ENCODE data around the gene OAS1.

- RRBS, result no CpG with 5 or more reads among the region's 4 CpGs
These were observed 1.1 kb upstream of the ATXN2 start for GRCh38 chr12:111600194-111600558.

GRCh38 chr12:111844178-111845032 is 2.4 kb downstream of the MAPKAPK5 start:
- RRBS, result no CpG with 5 or more reads among the region's 12 CpGs

GRCh38 chr12:112275918-112276275 is 106.3 kb downstream of the HECTD4 start:
- RRBS, result no CpG with 5 or more reads among the region's 3 CpGs

- RRBS, result no CpG with 5 or more reads among the region's 15 CpGs
These were observed 67.5 kb downstream of the PTPN11 start for GRCh38 chr12:112486208-112486778.

- RRBS, result 50% methylated on average over 2 of the region's 3 CpGs
These were observed 181.1 kb downstream of the PTPN11 start for GRCh38 chr12:112599887-112600278.

DNA sequence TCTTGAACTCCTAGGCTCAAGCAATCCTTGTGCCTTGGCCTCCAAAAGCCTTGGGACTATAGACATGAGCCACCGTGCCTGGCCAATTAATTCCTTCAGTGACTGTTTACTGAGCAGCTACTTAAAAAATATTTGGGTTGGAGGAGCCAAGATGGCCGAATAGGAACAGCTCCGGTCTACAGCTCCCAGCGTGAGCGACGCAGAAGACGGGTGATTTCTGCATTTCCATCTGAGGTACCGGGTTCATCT is 170.6 kb upstream of the RPH3A start:
- RRBS, result no CpG with 5 or more reads among the region's 8 CpGs

DNA sequence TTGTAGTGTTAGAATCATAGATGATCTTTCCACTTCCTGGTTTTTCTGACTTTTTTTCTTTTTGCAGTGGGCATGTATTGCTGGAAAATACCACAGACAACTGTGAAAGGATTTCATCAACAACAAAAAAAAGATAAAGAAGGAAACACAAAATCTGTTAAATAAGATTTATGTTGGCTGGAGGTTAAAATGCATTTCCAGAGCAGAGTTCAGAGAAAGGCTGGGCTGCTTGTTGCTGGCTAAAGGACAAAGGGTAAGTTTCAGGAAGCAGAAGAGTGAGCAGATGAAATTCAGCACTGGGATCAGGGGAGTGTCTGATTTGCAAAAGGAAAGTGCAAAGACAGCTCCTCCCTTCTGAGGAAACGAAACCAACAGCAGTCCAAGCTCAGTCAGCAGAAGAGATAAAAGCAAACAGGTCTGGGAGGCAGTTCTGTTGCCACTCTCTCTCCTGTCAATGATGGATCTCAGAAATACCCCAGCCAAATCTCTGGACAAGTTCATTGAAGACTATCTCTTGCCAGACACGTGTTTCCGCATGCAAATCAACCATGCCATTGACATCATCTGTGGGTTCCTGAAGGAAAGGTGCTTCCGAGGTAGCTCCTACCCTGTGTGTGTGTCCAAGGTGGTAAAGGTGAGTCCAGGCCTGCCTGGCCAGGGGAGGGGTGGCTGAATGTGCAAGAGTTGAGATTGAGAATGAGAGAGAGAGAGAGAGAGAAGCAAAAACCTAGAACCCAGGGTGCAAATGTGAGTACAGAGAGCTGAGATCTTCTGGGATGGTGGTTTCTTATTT is at the start of gene OAS1:
Gene OAS1 (plus strand): TSS at position 377 of the 793 bp plus-strand sequence.
- RRBS, result no CpG with 5 or more reads among the region's 4 CpGs

DNA sequence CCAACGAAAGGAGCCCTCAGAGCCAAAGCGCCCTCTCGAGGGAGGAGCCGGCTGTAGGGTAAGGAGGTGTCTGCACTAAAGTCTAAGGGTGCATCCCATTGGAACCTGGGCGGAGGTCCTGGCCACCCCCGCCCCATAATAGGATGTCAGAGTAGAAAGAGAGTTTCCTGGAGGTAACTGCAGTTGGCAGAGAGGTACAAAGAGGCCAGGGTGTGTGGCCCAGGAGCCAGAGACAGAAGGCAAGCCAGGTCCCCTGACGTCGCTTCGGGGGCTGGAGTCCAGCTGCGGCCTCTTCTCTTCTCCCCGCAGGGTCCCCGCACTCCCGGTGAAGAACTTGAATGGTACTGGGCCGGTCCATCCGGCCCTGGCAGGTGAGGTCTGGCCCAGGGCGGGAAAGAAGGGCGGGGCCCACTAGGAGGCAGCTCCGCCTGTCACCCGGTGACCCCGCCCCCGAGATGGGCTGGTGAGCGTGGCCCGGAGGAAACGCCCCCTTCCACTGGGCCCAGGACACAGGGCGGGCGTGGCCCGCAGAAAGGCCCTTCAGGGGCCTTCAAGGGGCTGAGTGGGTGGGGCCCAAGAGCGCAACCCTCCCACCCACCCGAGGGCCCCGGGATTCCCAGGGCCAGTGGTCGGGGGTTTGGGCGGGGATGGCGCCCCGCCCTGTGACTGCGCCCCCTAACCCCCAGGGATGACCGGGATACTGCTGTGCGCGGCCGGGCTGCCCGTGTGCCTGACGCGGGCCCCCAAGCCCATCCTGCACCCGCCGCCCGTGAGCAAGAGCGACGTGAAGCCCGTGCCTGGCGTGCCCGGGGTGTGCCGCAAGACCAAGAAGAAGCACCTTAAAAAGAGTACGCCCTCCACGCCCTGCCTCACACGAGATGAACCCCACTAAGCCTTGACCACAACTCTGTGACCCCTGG is 36.6 kb downstream of the DTX1 start:
- RRBS, result 27% methylated on average over 23 of the region's 54 CpGs

DNA sequence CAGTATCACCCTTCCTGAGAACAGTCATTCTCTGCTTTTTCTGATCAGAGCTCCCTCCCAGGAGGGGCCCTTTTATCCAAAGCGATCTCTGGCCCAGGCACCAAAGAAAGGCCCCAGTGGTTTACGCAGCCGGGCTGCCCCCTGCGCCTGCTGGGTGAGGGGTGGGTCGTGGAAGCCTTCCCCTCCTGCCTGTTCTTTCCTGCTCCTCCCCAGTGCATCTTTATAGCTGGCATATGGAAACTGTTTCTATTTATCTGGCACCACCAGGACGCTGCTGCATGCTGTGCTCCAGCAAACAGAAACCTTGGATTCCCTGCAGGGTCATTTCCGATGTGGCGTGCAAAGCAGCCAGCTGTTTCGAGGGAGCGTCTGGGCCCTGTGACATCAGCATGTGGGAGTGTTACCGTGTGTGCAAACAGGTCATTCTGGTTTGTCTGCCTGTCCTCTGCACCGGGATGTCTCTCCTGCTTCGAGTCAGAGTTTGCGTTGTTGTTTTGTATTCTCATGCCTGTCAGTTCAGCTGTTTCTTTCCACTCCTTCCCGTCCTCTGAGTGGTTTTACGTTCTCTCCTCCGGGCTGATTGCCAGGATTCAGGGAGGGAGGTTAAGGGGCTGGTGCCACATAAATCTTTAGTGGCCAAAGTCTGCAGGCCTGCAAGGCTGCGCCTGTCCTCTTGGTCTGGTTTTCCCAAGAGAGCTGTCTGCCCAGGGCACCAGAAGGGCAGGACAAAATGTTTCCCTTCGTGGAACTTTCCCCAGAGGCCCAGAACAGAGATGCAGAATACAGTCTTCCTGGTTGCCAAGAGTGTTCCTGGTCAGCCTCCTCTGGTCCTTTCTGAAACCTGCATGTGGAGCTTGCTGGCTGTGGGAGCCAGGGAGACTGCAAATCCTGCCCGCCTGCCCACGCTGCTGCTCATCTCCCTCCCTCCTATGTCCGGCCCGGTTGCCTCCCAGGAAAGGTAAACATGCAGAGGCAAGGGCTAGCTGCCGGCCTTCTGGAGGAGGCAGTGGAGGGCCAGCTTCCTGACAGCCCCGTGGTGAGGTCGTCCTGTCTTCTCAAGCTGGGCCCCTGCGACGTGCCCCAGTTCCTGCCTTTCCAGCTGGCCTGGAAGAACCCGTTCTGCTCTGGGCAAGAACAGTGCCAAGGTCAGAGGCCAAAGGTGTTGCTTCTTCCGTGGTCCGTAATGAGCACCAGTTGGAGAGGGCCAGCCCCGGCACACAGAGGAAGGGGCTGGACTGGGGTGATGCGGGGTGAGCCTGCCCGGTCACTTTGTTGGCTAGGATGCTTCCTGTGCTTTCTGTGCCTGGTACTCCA is 24.8 kb downstream of the TPCN1 start:
- RRBS, result 59% methylated on average over 4 of the region's 34 CpGs

- RRBS, result no CpG with 5 or more reads among the region's 5 CpGs
These were observed 1.7 kb upstream of the PLBD2 start for GRCh38 chr12:113356682-113357109.

GRCh38 chr12:113389968-113390681 is 13.6 kb downstream of the SDS start:
- RRBS, result no CpG with 5 or more reads among the region's 4 CpGs

GRCh38 chr12:113397104-113397529 is 6.6 kb downstream of the SDS start:
- RRBS, result no CpG with 5 or more reads among the region's 13 CpGs

DNA sequence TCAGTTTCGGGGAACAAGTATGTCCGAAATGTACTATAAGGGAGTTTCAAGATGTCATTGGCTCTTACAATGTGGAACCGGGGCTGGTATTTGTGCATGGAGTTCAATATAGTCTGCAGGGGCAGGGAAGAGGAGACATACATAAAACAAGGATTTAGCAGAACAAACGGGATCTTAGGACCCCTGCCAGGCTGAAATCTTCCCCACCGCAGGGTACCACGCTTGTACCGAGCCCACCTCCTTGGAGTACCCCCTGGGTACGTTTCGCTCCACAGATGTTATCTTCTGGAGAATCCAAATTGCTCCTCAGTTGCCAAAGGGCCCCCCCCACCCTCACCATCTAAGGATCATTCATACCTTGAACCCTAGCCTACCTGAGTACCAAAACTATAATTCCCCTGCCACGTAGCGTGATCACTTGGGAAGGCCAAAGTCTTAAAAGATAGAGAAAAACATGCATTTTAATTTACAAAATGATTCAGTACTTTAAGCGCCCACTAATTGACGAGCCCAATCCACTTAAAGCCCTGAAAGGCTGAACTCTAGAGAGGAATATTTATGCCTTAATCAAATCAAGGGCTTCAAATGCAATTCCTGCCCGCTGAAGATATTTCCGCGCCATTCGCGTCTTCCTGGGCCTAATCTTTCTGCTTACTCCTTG is 4.3 kb downstream of the TBX3 start:
- RRBS, result no CpG with 5 or more reads among the region's 18 CpGs

DNA sequence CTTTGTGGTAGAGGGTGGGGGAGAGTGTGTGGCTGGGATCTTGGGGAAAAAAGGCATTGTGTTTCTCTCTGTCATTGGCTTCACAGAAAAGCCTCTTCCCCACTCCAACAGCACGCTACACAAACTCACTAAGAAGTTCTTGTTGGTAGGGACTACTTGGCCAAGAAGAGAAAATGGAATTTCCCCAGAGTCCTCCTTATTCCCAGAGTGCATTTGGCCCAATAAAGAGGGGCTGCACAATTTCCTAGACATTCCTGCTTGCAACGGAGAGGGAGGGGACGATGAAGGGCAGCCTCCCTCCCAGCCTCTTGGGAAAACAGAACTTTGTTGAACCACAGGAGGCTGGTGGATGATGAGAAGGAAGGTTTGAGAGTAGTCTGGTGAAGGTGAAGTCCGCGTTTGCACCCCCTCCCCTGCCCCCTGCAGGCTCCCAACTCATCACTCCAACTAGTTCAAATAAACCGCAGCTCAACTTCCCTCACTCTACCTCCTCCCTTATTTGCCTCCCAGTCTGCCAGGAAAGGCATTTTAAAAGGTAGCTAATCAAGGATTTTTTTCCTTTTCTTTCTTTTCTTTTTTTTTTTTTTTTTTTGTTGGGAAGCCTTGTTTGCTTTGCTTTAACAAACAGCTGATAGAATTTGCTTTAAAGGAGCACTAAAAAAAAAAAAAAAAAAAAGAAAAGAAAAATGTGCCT is 19.1 kb upstream of the TBX3 start:
- RRBS, result no CpG with 5 or more reads among the region's 6 CpGs

DNA sequence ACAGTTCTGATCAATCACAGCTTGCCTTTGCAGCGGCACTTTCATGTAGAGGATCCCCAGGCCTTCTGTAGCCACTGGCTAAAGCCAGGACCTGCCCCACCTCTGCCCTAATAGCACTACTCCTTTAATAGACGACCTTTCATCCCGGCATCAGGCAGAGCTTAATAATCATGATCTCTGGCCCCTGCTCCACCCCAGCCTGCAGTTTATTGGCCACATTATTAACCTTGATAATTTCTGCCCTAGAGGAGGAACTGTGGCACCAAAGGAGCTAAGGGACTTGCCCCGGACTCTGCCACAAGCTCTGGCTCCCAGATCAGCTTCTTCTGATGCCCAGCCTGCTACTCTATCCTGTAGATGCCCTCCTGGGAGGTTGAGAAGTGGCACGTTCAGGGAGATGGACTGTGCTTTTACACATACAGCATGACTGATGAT is 142.3 kb upstream of the TBX3 start:
- RRBS, result no CpG with 5 or more reads among the region's 5 CpGs

- RRBS, result no CpG with 5 or more reads among the region's 4 CpGs
These were observed 219.5 kb upstream of the TBX3 start for GRCh38 chr12:114903498-114903866.

DNA sequence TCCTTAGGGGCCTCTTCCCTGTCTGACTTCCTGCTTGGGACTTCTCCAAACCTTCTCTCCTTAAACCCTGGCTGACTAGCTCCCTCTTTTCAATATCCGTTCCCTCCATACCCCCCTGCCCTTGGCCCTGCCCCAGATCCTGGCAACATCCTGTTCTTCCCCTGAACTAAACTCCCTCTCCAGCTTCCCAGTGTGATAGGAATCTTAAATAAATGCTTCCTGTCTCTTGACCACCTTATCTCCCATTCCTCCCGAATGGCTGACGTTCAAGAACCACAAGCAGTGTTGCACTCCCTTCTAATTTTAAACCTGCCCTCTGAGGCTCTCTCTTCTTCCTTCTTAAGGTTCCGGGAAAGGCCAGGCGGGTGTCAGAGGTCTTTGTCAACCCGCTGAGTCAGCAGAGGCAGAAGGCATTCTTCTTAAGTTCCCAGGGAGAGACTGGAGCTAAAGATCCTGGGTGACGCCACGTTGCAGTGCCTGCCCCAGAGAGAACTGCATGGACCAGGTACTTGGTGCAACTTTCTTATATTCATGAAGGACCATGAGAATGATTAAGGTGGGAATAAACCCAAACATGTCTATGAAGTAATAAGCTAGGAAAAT is 420.0 kb upstream of the TBX3 start:
- RRBS, result no CpG with 5 or more reads among the region's 8 CpGs

GRCh38 chr12:115354459-115355093 is 670.6 kb upstream of the TBX3 start:
- RRBS, result no CpG with 5 or more reads among the region's 2 CpGs

DNA sequence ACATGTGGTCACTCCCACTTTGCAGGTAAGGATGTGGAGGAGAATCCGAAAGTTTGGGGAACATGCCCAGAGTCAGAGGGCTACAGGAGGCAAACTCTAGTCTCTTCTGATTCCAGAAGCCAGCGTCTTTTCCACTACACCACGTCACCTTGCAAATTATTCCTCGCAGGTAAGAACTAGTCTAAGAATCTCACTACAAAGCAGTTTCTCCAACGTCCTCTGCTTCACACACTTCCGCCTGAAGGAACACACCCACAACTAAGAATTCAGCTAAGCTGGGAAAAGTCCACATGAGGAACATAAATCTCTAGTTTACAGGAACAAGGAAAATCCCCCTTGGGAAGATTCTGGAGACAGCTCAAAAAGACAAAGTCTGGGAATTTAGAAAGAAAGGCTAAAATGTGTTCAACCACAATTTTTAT is 780.1 kb upstream of the TBX3 start:
- RRBS, result no CpG with 5 or more reads among the region's 6 CpGs